ENCODE results near the genes UBE2G1 and GLTPD2.

DNA sequence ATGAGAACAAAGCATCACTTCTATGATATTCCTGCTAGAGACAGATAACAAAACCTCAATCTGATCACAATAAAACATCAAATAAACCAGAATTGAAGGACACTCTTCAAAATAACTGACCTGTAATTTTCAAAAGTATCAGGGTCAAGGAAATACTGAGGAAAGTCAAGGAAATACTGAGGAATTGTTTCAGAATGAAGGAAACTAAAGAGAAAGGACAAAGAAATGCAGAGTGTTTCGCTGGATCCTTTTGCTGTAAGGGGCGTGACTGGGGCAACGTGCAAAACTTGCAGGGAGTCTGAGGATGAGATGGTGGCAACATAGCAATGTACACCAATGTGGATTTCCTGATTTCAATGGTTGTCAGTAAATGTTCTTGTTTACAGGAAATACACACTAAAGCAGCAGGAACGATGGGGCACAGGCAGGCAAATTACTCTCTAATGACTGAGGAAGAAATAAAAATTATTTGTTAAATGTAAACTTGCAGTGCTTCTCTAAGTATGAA, 34.5 kb downstream of the ZZEF1 start:
- RAMPAGE, long total RNA = no peak
- RRBS = no CpG with 5 or more reads among the region's 4 CpGs

DNA sequence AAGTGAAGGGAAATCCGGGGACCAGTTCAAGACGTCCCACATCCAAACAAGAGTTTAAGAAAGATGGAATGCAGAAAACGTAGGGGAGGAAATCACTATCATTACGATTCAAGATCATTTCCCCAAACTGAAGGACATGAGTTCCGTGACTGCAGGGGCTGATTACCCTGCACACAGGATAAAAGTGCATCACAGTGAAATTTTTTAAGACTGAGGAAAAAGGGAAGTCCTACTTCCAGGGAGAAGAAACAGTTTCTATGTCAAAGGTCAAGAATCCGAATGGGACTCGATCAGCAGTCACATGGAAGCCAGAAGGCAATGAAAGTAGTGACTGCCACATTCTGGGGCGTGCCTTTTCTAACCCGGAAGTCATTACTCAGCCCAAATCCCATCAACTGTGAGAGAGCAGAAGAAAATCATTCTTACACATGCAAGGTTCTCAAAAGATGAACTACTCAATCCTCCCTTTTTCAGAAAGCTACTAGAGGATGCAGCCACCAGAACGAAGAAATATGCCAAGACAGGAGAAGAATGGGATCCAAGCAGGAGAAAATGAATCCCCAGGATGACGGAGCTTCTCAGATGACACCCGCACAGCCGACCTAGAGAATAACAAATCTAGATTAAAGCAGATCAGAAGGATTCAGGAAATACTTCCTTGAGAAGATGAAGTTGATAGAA, 12.0 kb downstream of the ZZEF1 start:
- RAMPAGE, long total RNA = no peak
- RRBS = no CpG with 5 or more reads among the region's 13 CpGs

- RAMPAGE, long total RNA = no peak
- RRBS = no CpG with 5 or more reads among the region's 2 CpGs
These were observed 29.3 kb downstream of the ANKFY1 start for GRCh38 chr17:4234328-4234976.

DNA sequence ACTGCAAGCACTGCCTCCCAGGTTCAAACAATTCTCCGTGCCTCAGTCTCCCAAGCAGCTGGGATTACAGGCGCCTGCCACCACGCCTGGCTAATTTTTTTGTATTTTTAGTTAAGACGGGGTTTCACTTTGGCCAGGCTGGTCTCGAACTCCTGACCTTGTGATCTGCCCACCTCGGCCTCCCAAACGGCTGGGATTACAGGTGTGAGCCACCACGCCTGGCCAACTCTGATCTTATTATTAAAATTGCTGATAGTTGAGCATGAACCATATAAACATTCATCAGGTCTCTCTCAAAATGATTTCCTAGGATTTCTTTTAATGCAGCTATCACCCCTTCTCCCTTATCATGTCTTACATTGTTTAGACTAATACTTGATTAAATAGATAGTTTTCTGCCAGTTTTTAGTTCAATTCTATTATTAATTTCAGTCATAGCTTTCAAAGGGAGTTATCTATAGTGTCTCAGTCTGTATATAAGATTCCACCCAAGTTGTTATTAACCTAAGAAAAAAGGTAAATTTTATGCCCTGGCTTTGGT, 23.5 kb upstream of the ANKFY1 start:
- RAMPAGE, long total RNA = no peak
- RRBS = no CpG with 5 or more reads among the region's 8 CpGs

GRCh38 chr17:4341163-4342065, 25.1 kb downstream of the UBE2G1 start:
- RAMPAGE, long total RNA = no peak
- RRBS = no CpG with 5 or more reads among the region's 9 CpGs

DNA sequence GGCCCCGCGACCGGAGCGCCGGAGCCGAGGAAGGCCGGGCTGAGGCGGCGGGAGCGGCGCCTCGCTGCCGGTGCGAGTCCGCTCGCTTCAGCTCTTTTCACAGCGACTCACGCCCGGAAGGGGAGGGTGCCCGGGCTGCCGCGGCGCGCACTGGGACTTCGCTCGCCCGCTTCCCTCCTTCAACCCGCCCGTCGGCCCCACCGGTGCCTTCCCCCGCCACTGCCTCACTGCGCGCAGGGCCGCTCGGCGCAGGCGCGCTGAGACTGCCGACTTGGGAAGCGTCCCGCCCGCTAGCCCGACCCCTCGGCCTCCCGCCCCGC, at the start of gene UBE2G1:
Gene UBE2G1, minus strand, starts transcription at position 265 of the 320 bp plus-strand sequence.
- RAMPAGE, long total RNA = no peak
- RRBS = 1% methylated on average over 19 of the region's 47 CpGs

DNA sequence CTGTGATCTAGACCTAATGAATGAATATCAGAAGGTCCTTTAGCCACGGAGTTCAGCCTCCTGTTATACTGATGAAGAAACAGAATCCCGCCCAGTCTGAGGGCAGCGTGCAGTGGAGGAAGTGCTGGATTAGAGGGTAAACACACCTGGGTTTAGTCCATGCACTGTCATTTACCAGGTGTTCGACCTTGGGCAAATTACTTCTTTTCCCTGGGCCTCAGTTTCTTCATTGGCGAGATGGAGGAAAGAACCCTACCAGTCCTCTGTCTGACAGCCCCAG, 2.3 kb upstream of the SPNS2 start:
- RAMPAGE, long total RNA = no peak
- RRBS = no CpG with 5 or more reads among the region's 5 CpGs

GRCh38 chr17:4541257-4541962, 13.8 kb downstream of the MYBBP1A start:
- RAMPAGE, long total RNA = no peak
- RRBS = 100% methylated on average over 2 of the region's 26 CpGs

DNA sequence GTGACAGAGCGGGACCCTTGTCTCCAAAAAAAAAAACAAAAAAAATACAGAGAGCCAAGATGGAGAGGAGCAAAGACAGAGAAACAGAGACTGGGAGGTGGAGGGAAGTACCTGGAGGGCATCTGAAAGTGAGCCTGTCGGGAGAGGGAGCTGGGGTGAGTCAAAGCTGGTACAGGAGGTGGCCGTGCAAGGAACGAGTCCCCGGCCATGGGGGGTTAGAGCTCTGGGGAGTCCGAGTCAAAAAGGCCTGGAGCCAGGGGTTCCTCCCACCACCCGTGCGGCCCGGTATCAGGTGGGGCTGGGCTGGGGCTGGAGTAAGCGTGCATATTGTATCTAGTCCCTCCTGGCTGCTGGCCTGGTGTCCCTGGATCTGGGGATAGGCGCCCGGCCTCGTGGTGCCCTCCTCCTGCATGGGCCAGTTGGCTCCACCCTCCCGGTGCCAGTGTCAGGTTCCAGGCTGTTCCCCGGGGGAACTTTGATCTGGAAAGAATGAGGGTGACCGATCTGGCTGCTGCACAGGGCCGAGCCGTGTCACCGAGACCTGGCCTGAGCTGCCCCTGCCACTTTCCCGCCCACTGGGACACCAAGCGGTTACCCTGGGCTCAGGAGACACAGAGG, 8.7 kb upstream of the SMTNL2 start:
- RAMPAGE, long total RNA = no peak
- RRBS = 17% methylated on average over 8 of the region's 21 CpGs

DNA sequence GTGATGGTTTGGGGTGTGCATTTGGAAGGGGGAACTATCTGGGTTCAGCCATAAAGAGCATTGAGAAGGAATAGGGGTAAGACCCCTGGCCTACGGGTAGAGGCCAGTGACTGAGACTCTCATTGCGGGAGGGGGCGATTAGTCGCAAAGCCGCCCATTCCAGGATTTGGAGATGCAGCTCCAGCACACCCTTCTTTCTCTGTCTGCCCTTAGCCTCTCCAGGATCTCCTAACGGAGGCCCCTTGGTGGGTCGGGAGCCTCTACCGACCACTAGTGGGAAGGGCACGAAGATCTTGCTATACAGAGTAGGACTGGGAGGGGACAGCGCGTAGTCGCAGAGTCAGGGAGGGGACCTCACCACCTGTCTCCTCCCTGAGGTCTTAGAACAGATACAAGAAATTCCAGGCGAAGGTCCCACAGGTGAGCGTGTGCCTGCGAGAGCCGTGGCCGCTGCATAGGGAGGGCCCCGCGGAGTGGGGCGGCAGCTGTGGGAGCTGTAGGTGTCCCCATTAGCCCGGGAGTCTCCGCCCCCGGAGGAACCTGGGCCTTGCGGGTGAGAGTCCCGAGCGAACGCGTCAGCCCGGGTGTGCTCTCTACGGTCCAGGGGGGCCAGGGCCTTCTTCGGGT, 537 bp upstream of the SMTNL2 start:
- RAMPAGE, long total RNA = no peak
- RRBS = 1% methylated on average over 8 of the region's 31 CpGs

DNA sequence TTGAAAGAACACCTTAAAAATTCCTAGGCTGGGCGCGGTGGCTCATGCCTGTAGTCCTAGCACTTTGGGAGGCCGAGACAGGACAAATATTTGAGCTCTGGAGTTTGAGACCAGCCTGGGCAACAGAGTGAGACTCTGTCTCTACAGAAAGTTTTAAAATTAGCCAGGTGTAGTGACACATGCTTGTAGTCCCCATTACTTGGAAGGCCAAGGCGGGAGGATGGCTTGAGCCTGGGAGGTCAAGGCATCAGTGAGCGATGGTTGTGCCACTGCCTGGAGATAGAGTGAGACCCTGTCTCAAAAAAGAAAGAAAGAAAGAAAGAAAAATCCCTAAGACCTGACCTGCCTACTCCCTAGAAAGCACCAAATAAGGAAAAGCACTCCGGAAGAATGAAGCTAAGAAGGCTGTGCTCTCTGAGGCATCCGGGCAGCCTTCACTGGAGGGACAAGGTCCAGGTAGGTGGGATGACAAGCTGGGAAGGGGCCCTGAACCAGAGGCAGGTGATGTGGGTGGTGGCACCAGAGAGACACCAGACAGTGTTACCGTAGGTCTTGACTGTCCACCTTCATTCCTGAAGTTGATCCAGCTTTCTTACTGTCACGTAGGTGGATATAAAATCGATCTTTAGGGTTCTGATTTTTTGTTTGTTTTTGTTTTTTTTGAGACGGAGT, 26.2 kb downstream of the SMTNL2 start:
- RAMPAGE, long total RNA = no peak
- RRBS = 100% methylated on average over 1 of the region's 11 CpGs

DNA sequence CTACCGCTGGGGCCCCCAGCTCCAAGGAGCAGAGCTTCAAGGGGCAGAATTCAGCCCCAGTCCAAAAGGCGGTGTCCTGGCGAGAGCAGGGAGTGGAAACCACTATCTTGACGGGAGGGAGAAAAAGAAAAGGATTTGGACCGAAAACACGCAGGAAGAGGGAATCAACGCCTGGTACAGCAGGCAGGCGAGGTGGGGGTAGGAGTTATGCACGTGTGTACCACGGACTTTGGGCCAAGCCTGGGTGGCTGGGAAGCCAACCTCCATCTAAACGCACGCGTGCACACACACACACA, 252 bp upstream of the ALOX15 start:
- RAMPAGE, long total RNA = no peak
- RRBS = no CpG with 5 or more reads among the region's 13 CpGs

DNA sequence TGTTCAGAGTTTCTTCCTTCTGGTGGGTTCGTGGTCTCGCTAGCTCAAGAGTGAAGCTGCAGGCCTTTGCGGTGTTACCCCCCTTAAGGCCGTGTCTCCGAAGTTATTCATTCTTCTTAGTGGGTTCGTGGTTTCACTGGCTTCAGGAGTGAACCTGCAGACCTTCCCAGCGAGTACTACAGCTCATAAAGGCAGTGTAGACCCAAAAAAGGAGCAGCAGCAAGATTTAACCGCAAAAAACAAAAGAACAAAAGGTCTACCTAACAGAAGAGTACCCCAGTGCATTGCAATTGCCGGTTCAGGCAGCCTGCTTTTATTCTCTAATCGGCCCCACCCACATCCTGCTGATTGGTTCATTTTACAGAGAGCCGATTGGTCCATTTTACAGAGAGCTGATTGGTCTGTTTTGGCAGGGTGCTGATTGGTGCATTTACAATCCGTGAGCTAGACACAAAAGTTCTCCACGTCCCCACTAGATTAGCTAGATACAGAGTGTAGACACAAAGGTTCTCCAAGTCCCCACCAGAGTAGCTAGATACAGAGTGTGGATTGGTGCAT, 2.0 kb upstream of the ARRB2 start:
- RAMPAGE, long total RNA = no peak
- RRBS = no CpG with 5 or more reads among the region's 13 CpGs

DNA sequence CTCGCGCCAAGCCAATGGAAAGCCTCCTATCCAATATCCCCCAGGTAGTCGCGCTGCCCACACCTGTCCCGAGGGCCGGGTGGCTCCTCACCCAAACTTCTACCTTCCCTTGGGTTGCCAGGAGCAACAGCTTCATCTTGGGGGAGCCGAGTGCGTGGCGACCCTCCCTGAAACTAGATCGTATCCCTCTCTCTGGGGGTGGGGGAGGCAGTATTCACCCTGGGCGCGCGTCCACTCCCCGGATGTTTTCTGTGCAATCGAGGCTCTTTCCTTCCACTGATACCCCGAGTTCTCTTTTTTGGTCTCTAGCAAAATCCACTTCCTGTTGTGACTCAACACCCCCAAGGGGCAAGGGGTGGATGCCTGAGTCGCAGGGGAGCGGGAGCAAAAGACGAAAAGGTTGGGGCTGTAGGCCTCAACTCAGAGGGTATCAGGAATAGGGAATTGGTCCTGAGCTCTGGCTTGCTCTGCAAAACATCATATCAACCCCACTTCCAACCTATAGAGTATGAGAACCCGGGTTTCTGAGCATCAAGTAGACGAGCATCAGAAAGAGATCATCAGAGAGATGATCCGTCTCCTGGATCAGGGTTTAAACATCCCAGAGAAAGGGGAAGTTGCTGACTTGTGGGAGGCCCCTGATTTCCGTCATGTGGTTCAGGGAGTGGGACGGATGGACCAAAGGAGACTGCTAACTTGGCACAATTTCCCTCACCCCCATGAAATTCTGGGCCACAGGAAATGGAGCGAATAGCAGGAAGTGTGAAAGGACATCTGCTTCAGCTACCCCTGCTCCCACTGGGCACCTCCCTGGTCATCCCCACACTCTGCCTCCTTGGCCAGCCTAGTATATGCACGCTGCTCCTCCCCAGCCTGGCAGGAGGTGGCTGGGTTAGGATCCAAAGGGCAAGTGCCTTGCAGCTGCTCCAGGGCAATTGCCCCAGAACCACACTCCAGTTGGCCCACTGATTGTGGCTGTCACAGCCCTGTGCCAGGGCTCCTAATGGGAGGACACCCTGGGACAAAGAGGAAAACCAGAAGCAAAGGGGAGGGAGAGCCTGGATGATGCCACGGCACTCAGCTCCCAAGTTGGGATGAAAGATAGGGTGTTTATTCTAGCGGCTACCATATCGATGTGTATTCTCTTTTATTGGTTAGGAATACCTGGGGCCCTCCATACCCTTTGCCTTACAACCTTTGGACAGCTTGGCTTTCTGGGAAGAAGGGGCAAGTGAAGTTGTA, 1.1 kb downstream of the ARRB2 start:
- RAMPAGE, long total RNA = no peak
- RRBS = 0% methylated on average over 2 of the region's 29 CpGs

DNA sequence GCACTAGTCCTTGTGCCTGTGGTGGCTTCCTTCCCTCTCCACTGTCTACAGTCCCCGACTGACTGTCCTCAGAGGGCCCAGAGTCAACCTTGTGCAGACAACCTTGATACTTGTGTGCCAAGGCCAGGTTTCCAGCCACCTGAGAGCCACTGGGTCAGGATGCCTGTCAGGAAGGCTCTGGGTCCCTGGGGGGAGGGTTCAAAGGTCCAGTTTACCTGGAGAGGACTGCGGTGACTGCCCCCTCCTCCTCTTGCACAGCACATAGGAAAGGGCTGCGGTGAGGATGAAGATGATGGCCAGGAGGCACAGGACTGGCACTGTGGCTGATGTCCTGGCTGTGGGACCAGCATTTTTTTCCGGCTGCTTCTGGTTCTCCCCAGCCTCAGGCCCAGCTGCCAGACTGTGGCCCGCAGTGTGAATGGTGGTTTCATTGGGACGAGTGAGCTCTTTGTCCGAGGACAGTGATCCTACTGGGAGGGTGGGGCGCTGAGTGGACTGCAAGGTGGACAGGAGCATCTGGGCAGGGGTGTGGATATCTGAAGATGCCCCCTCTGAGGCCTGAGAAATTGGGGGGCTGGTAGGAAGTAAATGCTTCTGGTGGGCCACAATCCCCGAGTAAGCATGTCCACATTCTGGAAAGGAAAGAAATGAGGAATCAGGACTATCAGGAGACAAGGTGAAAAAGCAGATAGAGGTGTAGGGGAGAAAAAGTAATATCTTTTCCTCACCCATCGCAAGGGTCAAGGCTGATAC, 3.8 kb downstream of the MED11 start:
- RAMPAGE, long total RNA = no peak
- RRBS = no CpG with 5 or more reads among the region's 10 CpGs

DNA sequence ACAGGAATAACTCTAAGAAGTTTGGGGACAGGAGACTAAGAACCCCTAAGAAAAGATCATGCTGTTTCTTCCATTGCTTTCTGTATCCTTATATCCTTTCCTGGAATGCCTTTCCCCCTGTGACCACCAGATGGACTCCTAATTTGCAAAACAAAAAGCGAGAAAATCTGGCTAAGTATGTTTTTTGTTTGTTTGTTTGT, 1.1 kb upstream of the VMO1 start:
- RAMPAGE, long total RNA = no peak
- RRBS = no CpG with 5 or more reads among the region's 1 CpG

GRCh38 chr17:4788680-4789516, at the start of gene GLTPD2:
Gene GLTPD2, plus strand, starts transcription at chr17:4788964.
- RAMPAGE, long total RNA = no peak
- RRBS = no CpG with 5 or more reads among the region's 48 CpGs

DNA sequence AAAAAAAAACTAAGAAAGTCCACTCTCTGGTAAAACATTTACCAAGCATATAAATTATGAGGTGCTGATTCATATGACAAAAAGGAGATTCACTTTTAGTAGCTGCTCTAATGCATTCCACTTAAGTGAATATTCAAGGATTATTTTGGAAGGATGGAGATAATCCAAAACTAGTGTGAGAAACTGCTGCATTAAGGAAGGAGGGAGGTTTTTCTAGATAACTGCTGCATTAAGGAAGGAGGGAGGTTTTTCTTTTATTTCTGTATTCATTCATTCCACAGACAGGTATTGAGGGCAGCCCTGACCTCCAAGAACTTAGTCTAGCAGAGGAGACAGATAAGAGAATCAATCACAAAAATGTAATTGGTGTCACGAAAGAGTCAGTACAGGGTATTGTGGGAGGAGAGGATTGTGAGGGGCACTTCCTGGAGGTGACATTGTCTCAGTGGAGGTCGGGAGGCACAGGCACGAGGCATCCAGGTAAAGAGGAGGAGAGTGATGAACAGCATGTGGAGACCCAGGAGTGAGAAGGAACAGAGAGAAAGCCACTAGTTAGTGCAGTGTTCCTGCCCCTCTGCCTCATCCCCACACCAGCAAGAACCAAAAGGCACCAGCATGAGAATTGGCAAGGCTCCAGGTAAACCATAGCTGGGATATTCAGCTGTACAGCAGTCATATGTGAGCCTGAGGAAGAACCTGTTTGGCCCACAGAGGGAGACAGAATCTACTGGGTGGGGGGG, 19.0 kb downstream of the MINK1 start:
- RAMPAGE, long total RNA = no peak
- RRBS = no CpG with 5 or more reads among the region's 3 CpGs

GRCh38 chr17:4913827-4914640, 11.1 kb upstream of the CHRNE start:
- RAMPAGE, long total RNA = no peak
- RRBS = no CpG with 5 or more reads among the region's 7 CpGs

DNA sequence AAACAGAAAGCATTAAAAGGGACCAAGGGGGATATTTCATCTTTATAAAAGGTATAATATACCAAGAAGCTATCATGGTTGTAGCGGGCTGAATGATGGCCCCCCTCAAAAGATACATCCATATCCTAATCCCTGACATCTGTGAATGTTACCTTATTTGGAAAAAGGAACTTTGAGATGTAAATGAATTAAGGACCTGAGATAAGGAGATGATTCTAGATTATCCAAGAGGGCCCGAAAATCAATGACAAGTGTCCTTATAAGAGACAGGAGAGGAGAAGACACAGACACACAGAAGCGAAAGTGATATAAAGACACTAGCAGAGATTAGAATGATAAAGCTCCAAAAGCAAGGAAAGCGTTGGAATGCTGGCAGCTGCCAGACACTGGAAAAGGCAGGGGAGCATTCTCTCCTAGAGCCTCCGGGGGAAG, 12.6 kb upstream of the GP1BA start:
- RAMPAGE, long total RNA = no peak
- RRBS = no CpG with 5 or more reads among the region's 5 CpGs